Measurements from ENCODE around the gene KISS1.

DNA sequence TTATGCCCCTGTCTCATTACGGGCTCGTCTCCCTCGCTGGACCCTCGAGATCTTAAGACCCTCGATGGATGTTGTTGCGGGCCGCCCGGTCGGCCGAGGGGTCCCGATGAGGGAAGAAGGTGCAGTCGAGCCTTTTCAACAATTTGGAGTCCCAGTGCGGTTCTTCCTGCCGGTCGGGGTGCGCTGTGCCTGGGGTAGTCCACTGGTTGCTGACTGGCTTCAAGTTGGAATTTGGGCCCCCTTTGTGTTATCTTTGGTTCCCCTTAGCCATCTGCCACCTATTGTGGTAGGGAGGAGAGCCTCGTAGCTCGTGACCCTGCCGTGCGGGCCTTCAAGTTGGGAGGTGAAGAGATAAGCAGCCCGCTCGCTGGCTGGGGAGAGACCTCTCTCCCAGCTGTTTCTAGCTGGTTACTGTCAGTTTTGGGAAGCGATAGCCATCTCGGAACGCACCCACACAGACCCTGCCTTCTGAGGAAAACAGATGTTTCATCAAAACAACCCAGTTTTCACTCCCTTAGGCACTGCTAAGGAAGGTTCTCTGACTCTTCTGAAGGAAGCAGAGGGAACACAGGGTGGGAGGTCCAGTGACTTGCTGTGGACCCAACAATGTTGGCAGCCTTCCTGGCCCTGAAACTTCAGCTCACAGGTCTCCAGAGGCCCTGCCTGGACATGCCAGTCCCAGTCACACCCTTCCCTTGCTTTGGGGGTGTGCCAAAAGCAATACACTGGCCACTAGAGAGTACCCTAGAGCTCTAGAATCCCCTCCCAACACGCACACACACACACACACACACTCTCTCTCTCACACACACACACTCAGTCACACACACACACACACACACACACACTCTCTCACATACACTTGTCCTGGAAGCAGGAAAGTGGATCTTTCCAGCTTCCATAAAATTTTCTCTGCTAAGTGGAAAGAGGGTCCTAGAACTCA, 980 bp downstream of the BTG2 start:
- RRBS = 5% methylated on average over 6 of the region's 26 CpGs

DNA sequence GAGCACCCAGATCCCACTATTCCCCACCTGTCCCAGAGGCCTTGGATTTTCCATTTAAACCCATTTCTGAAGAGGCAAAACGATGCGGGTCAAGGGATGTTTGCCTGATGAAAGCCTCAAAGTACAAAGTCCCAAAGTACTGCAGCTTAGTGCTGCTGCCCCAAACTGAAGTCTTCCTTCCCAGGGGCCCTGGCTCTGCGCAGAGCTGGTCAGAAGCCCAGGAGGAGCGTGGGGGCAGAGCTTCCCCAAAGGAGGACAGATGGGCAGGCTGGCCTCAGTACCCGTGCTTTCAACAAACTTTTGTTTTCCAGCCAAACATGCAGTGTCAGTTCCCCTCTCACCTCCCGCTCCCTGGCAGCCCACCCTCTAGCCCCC, 19.2 kb downstream of the BTG2 start:
- RRBS = no CpG with 5 or more reads among the region's 6 CpGs

DNA sequence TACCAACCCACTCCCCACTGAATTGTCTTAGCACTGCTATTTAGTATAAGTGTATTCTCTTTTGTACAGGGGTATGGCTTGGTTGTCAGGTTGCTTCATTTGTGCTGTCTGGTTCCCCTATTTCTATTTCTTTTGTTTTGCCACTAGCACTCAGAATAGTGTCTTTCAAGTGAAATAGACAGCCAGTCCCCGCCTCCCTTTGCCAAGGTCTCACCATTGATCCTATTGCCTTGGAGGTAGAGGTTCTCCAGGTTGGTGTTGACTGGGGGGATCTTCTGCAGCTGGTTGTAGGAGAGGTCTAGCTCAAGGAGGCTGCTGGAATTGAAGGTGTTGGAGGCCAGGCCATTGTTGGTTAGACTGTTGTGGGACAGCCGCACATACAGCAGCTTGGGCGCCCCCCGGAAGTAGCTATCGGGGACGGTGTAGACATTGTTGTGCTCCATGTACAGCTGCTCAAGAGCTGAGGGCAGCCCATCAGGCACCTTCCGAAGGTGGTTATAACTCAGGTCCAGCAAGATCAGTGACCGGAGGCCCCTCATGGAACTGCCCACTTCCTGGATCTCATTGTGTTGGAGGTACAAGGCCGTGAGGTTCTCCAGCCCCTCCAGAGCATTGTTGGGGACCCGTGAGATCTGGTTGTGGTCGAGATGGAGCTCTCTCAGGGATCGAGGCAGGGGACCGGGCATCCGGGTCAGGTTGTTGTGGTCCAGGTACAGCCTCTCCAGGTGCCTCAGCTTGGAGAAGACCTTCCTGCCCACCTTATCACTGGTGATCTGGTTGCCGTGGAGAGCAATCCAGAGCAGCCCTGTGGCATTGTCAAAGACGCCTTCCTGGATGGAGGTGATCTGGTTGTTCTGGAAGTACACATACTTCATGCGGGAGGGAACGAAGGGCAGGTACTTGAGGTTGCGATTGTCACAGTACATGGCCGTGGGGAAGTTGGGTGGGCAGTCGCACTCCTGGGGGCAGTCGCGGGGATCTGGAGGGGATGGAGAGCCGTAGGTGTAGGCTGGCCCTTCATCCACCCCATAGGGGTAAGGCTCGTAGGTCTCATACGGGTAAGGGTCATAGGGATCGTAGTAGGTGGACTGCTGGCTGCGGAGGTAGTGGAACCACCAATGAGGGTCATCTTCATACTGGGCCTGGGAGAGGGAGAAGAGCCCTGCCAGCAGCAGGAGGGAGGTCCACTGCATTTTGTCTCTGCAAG, 3.4 kb downstream of the FMOD start:
- RRBS = no CpG with 5 or more reads among the region's 28 CpGs

DNA sequence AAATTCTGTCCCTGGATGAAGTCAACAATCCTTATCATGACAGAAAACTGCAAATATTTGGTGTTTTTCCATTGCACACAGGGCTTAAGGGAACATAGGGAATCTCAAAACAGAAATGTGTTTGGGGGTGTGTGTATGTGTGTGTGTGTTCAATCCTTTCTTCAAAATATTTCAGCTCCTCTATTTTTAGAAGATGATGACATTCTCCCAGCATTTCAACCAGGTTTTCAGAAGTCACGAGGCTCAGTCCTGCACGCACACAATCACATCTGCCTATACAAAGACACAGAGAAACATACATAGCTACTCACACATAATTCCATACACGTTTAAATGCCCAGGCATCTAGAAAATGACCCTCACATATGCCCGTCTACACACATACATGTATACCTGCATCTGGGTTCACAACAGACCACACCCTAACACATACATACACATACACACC, 28.0 kb upstream of the FMOD start:
- RRBS = no CpG with 5 or more reads among the region's 4 CpGs

DNA sequence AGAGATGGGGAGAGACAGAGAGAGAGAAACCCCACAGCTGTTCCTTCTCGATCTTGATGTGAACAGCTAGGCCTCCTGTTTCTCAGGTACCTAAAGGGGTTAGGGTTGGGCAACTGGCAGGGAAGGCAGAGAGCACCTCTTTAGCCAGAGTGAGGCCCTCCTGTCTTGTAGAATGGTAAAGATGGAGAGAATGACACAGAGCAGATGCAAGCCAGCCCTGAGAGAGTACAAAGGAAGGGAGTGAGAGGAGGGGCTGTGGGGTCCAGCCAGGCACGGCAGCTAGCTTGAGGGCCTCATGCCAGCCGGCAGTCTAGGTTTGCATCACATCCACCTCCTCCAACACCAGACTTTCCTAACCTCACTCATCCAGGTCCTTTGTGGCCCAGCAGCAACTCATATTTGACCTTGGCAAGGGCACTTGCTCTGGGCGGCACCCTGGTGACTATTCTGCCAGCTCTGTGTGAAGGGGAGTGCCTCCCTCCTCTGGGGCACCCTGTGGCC, 13.2 kb downstream of the OPTC start:
- RRBS = no CpG with 5 or more reads among the region's 4 CpGs

- RRBS = no CpG with 5 or more reads among the region's 5 CpGs
These were observed 26.2 kb downstream of the OPTC start for GRCh38 chr1:203520042-203520656.

DNA sequence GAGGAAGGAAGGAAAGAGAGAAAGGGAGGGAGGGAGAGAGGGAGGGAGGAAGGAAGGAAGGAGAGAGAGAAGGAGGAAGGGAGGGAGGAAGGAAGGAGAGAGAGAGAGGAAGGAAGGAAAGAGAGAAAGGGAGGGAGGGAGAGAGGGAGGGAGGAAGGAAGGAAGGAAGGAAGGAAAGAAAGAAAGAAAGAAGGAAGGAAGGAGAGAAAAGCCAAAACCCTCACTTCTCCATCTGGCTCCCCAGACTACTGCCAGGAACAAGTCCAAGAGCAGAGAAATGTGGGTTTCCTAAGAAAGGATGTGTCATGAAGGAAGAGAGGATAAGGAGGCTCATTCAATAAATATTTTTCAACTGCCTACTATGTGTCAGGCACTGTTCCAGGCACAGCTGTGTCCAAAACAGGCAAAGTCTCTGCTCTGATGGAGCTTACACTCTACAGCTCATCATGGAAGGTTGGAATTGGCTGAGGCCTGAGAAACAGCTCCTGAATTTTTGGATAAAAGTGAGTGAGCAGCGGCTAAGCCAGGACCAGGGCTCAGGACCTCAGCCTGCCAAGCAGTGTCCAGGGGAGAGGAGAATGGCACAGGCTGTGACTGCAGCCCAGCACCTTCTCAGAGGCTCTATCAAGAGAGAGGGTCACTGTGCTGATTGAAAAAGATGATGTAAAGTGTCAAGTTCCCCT, 42.6 kb upstream of the ATP2B4 start:
- RRBS = no CpG with 5 or more reads among the region's 1 CpG

DNA sequence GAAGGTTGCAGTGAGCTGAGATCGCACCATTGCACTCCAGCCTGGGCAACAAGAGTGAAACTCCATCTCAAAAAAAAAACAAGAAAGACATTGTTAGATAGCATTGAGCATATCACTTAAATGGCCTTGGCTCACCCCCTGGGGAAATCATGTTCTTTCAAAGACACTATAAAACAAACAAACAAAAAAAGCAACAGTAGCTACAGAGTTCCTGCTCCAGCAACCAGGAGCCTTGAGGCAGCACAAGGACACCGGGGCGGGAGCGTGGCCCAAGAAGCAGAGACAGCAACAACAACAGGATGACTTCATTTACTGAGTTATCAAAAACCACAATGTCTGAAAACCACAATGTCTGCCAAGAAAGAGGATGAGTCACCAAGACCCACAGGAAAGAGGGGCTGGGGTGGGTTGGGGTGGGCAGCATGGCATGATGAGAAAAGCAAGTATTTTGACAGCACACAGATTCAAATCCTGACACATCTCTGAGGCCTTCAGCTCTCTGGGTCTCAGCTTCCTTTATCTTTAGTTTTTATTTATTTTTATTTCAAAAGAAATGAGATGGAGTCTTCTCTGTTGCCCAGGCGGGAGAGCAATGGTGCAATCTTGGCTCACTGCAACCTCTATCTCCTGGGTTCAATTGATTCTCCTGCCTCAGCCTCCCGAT, 19.4 kb upstream of the ATP2B4 start:
- RRBS = no CpG with 5 or more reads among the region's 6 CpGs

GRCh38 chr1:203638883-203639506, 12.4 kb downstream of the ATP2B4 start:
- RRBS = no CpG with 5 or more reads among the region's 9 CpGs

DNA sequence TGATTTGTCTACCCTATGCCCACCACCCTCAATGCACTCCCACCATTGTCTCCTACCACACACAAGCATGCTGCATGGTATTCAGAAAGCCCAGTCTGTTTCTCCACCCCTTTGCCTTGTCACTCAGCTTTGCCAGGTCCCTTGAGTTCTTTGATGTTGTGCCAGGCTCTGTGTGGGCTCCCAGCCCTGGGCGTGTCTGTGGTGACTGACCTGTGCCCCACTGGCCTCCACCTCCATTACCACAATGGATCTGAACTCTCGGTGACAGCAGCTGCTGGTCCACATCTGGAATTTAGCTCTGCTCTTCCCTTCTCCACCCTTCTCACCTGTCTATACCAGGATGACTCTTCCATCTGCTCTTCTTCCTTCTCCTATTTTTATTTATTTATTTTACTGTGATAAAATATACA, 35.0 kb downstream of the ATP2B4 start:
- RRBS = no CpG with 5 or more reads among the region's 2 CpGs

- RRBS = no CpG with 5 or more reads among the region's 4 CpGs
These were observed 1.5 kb downstream of the ZBED6 start for GRCh38 chr1:203796697-203797553.

DNA sequence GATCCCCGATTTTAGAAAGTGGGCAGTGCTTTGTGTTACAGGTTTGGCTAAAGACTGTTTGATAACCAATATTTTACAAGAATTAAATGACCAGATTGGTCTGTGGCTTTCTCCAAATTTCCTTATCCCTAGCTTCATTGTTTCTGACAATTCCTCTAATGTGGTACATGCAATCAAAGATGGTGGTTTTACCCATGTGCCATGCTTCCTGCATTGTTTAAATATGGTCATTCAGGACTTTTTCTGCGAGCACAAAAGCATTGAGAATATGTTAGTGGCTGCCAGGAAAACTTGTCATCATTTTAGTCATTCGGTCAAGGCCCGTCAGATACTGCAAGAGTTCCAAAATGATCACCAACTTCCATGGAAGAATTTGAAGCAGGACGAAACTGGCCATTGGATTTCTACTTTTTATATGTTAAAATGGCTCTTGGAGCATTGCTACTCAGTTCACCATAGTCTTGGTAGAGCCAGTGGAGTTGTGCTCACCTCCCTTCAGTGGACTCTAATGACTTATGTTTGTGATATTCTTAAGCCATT, 3.7 kb downstream of the ZBED6 start:
- RRBS = no CpG with 5 or more reads among the region's 5 CpGs

DNA sequence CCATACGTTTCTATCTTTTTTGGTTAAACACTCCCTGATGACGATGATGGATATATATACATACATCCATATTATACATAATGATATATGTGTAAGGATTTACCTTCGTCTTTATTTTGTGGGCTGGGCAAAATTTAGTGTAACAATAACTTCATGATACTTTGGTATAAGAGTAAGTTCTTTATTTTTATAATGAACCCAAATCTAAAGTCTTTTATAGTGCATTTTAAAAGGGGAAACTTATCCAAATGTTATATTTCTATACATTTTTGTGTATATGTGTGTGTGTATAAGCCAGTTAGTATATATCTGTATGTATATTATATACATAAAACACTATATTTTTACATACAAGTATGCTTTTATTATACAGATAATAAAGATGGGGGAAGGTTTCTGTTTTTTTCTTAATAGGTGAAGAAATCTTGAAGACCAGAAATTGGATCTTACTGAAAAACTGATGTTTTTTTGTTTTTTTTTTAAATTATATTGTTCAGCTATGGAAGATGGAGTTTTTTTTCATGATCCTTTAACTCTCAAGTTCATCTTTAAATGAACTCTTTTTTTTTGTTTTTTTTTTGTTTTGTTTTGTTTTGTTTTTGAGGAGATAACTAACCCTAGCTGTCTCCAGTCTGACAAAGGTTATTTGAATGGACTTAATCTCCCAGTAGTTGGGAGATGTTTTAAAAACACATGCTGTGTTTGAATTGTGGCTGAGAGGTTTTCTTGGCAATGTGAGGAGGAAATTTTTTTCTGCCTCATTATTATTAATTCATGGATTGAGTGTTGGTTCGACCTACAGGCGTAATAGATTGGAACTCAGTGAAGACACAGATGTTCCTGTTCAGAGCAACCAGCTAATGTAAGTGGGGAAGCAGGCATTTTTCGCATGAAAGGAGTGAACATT, 7.0 kb downstream of the ZBED6 start:
- RRBS = no CpG with 5 or more reads among the region's 6 CpGs

DNA sequence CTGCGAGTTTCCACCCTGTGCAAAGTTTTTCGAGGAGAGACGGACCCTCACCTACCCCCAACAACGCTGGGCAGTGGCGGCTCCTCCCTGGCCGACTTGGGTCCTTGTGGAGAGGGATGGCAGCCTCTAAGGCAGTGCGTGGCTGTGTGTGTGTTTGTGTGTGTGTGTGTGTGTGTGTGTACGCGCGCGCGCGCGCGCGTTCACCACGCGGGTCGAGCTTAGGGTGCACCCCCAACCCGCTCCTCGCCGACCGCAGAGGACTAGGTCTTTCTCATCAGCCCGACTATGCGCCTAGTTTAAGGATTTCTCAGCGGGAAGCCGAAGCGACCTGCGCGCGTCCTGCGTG, 879 bp downstream of the SOX13 start:
- RRBS = no CpG with 5 or more reads among the region's 32 CpGs

DNA sequence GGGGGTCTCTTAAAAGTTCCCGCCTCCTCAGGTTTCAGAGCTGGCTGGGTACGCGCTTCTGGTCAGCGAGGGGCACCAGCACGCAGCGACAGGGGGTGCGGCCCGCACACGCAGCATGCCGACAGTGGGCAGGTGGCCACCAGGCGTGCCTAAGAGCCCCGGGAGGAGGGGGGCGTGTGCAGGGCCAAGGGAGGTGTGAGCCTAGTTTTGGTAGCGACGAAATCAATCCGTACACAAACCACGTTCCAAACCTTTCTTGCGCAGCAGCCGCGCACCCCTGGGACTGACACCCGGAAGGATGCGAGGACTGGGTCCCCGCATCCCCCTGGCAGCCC, 657 bp downstream of the ETNK2 start:
- RRBS = no CpG with 5 or more reads among the region's 23 CpGs

DNA sequence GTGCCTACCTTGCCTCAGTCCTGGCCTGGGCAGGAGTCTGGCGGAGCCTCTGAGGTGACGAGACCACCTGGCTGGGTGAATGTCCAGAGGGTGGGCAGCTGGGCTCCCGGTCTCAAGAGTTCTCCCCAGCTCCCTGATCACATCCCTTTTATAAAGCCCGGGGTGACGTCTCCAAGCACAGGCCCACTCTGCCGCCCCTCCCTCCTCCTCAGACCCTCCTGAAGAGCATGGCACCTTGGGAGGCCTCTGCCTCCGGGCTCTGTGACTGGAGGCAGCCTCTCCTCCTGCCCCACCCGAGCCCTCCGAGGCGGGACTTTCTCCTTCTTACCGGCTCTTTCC, at the start of gene KISS1:
KISS1 (minus strand) TSS at position 124 of the 339 bp plus-strand sequence.
- RRBS = 37% methylated on average over 8 of the region's 11 CpGs

DNA sequence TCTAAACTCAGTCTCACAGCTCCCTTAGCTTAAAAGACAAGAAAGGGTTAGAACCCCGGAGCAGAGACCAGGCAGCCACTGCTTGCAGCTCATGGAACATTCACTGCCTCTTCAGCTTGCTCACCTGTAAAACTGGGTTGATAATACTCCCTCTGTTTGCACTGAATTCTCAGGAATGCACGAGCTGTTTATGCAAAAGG, 41.0 kb upstream of the GOLT1A start:
- RRBS = no CpG with 5 or more reads among the region's 2 CpGs

- RRBS = no CpG with 5 or more reads among the region's 11 CpGs
These were observed 45.7 kb downstream of the PLEKHA6 start for GRCh38 chr1:204313673-204314860.

GRCh38 chr1:204341219-204341784, 18.4 kb downstream of the PLEKHA6 start:
- RRBS = no CpG with 5 or more reads among the region's 1 CpG

DNA sequence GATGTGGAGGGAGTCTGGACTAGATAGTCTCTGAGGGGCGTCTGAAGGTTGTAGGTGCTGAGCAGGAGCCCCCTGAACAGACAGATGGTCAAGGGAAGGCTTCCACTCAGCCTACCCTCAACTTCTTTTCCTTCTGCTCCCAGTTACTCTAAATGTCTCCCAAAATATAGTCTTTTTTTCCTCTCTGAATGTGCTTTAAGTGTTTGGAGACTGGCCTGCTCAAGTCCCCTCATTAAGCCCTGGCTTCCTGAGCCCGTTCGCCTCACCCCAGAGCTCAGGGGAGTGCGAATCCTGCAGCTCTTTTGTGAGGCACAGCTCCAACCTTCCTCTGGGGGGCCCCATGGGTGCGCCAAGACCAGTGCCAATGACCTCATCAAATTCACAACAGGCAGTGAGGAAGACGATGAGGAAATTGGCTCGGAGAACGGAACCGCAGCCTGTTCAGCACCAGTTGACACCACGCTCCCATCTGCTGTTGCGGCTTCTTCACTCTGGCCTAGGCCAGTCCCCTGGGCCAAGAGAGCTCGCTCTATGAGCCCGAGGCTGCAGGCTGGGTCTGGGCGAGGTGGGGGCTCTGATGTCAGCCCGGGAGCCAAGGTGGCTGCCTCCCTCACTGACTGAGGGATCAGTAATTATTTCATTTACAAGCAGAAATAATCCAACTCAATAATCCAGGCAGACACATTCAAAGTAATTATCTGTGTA, 2.3 kb downstream of the PLEKHA6 start:
- RRBS = no CpG with 5 or more reads among the region's 15 CpGs

All from islet of Langerhans (tissue), 1 donor.